Urinary bladder (tissue), 3 donors: ENCODE data around the genes DDX59, GPR25, KIF21B and TMEM9.

GRCh38 chr1:200473812-200474176, 64.0 kb upstream of the ZNF281 start:
- PRO-cap = no peak
- RAMPAGE, long total RNA = no peak

- PRO-cap = bidirectional peak, plus-strand start at chr1:200669650, minus-strand start at chr1:200669513; bidirectional peak, plus-strand start at chr1:200670140, minus-strand start at chr1:200669946
- RAMPAGE, long total RNA = no peak
Observed at GRCh38 chr1:200669164-200670039, at the start of gene DDX59. Gene DDX59, minus strand, starts transcription at chr1:200669907.

DNA sequence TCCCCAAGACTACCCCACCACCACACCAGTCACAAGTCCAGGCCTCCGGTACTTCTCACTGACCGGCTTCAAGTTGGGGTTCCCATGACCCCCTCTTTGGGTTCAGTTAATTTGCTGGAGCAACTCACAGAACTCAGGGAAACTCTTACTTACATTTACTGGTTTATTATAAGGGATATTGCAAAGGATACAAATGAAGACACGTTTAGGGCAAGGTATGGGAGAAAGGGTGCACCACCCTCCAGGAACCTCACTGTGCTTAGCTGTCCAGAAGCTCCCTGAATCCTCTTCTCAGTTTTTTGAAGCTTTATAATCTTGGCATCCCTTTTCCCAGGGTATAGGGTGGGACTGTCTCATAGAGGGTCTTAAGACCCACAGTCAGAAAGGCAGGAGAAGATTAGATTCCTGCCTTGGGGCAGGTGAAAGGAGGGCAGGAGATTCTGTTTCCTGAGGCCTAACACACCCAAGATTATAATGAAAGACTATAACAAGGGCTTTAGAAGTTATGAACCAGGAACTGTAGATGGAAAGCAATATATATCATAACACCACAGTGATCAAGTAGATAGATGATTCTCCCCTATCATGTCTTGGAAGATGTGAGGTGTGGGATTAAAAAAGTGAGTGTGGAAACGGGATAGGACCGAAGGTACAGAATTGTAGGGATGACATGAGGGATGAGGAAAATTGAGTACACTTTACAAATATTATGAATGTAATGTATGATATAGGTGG, 31.0 kb downstream of the CAMSAP2 start:
- PRO-cap = no peak
- RAMPAGE, long total RNA = no peak

DNA sequence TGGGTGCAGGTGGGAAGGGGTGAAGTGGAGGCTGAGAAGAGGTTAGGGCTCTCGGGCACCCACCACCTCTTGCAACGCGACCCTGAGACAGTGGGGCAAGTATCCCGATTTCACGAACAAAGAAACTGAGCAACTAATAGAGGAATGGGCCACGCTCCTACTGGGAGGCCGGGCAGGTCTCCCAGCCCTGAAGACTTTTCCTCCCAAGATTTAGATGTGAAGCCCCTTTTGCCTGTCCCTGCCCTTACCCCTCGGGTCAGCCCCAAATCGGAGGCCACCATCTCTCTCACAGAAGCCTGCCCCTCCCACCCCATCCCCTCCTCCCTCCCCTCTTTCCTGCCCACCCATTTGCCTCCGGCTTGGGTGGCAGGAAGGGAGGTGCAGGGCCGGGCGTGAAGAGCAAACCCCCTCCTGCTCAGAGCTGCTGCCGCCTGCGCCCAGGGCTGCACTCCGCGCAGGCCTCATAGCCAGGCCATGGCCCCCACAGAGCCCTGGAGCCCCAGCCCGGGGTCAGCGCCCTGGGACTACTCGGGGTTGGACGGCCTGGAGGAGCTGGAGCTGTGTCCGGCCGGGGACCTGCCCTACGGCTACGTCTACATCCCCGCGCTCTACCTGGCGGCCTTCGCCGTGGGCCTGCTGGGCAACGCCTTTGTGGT, at the start of gene GPR25:
GPR25 (plus strand) TSS at position 418 of the 656 bp plus-strand sequence.
- PRO-cap = unidirectional peak, plus-strand start at position 418 of the sequence
- RAMPAGE, long total RNA = no peak

DNA sequence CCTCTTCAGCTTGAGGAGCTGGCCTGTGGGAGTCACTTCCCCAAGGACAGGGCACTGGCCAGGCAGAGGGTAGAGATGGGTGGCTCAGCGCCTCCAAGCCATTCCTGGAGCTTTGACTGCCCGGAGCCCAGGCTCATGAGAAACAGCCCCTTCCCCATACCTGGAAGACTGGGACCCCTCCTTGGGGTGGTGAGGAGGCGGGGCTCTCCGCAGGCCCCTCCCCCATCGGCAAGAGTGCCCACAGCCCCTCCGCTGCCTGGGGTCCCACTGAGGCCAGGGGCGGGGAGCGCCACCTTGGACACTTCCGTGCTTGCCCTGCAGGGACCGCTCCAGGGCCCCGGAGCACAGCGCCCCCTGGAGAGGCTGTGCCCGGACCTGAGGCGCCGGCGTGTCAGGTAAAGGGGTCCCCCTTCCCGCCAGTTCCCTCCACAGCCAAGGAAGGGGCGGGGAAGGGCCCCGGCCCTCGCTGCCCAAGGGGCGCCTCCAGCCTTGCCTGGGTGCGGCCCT, 21.4 kb downstream of the INAVA start:
- PRO-cap = no peak
- RAMPAGE, long total RNA = no peak

DNA sequence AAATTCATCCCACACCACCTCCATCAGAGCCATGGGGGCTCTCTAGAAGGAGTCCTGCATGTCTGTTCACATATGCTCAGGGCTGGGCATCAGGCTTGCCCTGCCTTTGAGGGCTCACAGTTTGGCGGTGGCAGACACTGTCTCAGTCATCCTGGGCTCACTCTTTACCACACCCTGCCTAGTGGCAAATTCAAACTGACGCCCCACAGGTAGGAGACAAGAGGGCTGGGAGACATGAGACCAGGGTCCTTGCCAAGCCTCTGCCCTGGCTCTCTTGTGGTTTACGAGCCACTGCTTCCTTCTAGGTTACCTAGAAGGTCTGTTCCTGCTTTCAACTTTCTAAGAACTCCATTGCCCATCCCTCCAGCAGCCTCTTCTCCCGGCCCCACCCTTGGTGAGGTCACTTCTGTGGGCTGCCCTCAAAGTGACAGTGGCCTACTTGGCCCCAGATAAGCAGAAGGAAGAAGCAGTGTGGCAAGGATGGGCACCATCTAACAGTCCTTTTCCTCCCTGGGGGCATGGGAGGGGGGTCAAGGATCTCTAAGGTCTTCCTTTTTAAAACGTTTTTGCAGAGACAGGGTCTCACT, 10.4 kb downstream of the KIF21B start:
- PRO-cap = no peak
- RAMPAGE, long total RNA = no peak

- PRO-cap = no peak
- RAMPAGE, long total RNA = no peak
Observed at GRCh38 chr1:201021677-201022286, 1.7 kb downstream of the KIF21B start.

GRCh38 chr1:201023294-201024072, at the start of gene KIF21B:
Gene KIF21B, minus strand, starts transcription at chr1:201023714.
- PRO-cap = no peak
- RAMPAGE, long total RNA = no peak

- PRO-cap = bidirectional peak, plus-strand start at chr1:201154622, minus-strand start at chr1:201154440
- RAMPAGE, long total RNA = start-site peak on the minus strand at chr1:201154463-201154478, 213 and 158 reads in 2 replicates
Observed at GRCh38 chr1:201154128-201155250, at the start of gene TMEM9. Gene TMEM9, minus strand, starts transcription at chr1:201154474.

GRCh38 chr1:201382430-201382846, 5.0 kb upstream of the TNNT2 start:
- PRO-cap = no peak
- RAMPAGE, long total RNA = no peak

DNA sequence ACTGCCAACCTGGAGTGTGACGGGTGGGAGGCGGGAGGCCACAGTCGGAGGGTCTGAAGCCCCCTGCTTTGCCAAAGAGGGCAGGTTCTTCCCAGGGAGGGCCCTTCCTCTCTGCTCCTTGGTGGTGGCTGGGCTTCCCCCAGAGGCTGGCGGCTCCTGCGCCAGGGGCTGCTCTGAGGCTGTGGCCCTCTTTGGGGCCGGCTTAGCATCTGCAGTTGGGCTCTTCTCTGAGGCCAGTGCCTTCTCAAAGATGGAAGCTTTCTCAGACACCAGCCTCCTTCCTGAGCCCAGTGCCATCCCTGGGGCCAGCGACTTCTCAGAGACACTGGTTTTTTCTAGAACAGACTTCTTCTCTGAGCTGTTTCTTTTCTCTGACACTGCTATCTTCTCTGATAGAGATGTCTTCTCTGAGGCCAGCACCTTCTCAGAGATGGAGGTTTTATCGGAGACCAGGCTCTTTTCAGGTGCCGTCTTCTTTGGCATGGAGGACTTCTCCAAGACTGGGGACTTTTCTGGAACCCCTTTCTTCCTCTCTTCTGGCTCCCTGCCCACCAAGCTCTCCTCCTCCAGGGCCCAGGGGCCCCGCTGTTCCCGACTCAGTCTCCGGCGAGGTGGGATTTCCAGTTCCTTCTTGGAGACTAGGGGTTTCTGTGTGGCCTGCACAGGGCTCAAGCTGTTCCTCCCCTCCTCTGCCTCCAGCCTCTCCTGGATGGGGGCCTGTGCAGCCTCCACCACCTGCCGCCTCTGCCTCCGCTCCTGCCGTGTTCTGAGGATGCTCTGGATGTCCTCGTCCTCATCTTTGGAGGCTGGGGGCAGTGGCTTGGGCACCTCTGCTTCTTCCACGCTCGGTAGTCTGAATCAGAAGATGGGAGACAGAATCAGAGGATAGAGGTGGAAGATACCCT, 9.1 kb upstream of the TNNT2 start:
- PRO-cap = no peak
- RAMPAGE, long total RNA = no peak

GRCh38 chr1:201404848-201405231, 5.7 kb upstream of the LAD1 start:
- PRO-cap = no peak
- RAMPAGE, long total RNA = no peak

DNA sequence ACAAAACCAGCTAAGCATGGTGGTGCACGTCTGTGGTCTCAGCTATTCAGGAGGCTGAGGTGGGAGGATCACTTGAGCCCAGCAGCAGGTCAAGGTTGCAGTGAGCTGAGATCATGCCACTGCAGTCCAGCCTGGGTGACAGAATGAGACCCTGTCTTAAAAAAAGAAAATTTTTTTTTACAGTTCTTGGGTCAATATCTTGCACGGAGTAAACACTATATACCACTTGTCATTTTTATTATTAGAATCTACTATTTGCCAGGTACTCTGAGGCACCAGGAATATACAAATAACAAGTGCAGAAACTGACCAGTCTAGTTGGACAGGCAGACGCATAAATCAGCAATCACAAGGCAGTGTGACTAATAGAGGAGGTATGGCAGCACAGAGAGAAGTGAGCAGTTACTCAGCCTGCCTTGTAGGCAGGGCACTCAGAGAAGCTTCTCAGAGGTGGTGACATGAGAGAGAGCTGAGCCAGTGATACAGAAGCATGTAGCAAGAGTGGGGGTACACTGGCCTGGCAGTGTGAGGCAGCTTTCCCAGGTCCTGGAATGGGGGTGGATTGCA, 8.0 kb downstream of the PHLDA3 start:
- PRO-cap = unidirectional peak, plus-strand start at position 430 of the sequence
- RAMPAGE, long total RNA = no peak

DNA sequence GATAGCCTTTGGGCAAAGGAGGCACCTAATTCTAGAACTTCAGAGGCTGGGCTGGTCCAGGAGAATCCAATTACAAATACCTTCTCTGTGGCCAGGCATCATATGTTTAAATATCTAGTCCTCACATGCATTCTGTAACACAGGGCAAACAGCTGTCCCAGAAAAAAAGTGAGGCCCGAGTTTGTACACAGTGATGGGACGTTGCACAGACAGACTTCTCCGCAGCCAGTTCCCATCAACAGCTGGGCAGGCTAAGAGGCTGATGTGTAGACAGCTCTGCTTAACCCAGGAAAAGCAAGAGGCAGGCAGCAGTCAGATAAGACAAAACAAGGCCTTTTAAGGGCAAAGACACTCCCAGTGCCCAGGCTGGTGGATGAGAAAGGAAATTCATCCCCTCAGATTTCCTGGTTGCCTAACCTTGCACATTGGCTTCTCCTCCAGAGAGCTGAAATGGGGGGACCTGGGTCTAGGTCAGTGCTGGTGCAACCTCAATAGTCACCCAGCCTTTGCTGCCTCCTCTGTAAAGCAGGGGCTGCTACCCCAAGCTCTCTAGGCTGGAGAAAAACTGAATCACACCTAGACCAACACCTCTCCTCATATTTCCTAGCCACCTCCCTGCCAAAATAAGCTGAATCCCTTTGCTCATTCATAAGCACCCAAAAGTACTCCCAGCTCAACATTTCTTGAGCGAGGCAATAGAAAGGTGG, 17.2 kb upstream of the PHLDA3 start:
- PRO-cap = bidirectional peak, plus-strand start at position 440 of the sequence, minus-strand start at position 218 of the sequence
- RAMPAGE, long total RNA = no peak

GRCh38 chr1:201501989-201502960, 4.6 kb downstream of the CSRP1 start:
- PRO-cap = no peak
- RAMPAGE, long total RNA = no peak

GRCh38 chr1:201531337-201531536, 7.7 kb upstream of the NAV1 start:
- PRO-cap = unidirectional peak, plus-strand start at chr1:201531454
- RAMPAGE, long total RNA = no peak

DNA sequence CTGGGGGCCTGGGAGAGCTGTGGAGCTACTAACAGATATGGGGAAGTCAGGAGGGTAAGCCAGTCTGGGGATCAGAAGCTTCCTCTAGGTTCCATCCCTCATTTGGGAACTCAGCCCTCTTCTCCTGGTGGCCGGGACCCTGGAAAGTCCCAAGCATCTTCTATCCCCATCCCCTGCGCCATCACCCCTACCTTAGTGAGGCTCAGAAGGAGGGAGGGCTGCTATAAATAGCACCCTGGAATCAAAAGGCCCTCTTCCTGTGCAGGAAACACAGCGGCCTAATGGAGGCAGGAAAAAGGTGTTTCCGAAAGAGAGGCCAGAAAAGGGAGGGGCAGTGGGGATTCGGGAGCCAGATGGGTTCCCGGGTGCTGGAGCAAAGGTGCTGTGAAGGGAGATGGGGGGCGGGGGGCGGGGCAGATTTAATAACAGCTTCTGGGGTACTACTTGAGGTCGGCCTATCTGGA, 16.6 kb downstream of the NAV1 start:
- PRO-cap = no peak
- RAMPAGE, long total RNA = no peak

- PRO-cap = no peak
- RAMPAGE, long total RNA = no peak
Observed at GRCh38 chr1:201753617-201754884, 74.9 kb upstream of the IPO9 start.

DNA sequence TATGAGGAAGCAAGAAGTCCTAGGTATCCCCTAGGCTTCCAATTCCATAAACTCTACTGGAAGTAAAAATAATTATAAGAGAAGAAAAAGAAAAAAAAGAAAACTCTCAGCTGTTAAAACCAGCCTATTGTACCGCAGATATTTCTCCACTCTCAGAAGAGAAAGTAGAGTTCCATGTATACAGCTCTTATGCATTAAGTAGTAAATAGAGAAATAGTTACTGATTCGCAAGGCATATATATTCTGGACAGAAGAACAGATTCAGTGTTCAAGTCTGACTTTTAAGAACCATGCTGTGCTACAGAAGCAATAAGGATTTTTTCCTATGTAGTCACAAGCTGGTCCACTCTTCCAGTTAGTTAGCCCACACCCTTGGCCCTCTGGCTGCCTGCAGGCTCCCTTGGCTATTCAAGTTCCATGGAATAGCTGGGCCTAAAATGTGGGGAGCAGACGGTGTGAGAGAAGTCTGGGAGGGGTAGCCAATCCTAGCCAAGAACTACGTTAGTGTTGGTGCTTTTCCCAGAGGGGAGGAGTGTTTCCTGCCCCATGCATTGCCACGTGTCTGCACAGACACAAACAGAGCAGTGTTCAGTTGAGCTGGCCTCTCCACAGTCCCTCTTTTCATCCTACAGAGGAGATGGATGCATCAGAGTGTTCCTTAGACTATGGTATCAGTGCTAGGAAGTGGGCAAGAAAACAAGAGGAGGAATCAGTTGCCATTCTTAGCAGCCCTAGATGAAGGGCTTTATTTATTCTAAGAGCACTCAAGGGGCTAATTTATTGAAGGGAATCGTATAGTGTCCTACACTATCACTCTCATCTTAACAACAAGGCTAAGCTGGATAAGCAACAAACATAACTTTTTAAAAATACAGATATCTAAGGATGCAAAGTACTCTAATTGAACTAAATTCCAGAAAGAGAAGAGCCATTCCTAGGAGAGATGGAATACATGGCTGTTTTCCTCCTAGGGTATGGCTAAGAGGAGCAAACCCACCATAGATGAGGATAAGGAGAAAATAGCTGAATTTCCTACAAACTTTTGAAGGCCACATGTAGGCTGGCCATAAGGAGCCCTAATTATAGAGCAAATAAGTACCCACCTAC, 58.9 kb upstream of the IPO9 start:
- PRO-cap = bidirectional peak, plus-strand start at position 579 of the sequence, minus-strand start at position 410 of the sequence
- RAMPAGE, long total RNA = no peak

DNA sequence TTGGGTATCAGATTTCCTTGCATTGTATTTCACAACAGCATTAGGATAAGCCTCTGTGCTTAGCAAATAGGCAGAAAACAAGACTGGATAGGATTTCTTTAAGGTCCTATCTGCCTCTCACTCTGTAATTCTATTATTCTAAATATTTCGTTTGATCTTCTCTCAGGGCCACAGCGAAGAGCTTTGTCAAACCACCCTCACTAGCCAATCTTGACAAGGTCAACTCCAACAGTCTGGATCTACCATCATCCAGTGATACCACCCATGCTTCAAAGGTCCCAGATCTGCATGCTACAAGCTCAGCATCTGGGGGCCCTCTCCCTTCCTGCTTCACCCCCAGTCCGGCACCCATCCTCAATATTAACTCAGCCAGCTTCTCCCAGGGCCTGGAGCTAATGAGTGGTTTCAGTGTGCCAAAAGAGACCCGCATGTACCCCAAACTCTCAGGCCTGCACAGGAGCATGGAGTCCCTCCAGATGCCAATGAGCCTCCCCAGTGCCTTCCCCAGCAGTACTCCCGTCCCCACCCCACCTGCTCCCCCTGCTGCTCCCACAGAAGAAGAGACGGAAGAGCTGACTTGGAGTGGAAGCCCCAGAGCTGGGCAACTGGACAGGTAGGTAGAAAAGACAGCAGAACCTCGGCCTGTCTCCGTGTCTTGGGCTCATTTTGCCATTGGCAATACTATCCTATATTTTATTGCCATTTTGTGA, 45.6 kb upstream of the IPO9 start:
- PRO-cap = no peak
- RAMPAGE, long total RNA = no peak